Melanocyte of skin (primary cell): ENCODE results near the genes USP40 and UGT1A8.

DNA sequence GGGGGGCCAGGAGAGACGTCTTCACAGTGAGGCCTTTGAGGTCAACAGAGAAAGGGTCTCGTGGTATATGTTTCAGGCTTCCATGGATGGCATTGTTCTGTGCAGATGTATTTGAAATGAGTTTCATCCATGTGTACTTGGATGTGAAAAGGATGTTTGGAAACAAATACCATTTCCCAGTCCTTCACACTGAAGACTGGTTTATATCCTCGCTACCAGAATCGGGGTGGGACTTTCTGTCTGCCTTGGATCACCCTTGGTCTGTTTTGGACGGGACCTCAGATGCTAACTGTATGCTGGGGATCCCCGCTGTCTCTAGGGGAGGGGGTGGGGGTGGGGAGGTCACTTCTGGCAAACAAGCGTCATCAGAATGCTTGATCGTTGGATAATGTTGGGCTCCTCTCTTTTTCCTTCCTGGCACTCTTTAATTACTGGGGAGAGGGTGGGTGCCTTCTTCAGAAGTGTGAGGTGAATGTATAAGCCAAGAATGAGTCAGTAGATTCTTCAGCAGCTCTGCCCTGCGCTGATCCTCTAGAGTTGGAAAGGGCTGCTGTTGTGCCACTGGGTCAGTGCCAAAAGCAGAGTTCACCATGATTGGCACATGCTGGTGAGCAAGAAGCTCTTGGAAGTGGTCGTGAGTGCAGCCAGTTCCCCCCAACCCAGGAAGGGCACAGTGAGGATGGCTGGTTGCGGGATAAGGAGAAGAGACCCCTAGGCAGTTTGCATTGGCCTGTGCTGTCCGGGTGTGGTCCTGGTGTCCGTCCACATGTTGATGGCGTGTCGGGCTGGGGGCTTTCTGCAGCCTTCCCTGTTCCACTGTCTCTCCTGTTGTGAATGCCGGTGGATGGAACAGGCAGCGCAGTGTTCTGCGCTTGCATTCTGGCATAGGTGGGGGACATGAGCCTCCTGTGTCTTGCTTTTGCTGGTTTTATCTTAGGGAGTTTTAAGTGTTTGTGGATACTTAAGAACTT, 32.2 kb downstream of the DGKD start:
- CAGE, long polyA plus RNA, 2 experiments: no peak in any of the 2 experiments

- CAGE, long polyA plus RNA, 2 experiments: no peak in any of the 2 experiments
Observed at GRCh38 chr2:233408514-233409146, 54.3 kb downstream of the DGKD start.

DNA sequence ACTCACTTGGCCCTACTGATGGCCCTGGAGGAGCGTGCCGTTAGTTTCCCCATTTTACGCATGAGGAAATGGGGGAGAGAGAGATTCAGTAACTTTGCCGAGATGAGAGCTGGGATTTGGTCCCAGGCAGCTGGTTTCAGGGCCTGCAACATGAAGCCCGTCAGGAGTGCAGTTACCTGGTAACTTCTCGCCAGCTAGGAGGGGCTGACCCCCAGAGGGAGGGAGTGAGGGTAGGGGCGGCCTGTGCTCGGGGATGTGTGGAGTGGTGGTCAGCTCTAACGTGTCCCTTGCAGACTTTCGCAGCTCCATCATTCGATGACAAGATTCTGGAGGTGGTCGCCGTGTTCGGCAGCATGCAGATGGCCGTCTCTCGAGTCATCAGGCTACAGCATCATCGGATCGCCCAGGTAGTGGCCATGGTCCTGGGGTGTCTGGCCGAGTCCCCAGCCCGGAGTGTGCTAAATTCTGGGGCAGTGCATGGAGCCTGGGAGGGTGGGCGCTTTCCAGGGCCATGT, 103.8 kb downstream of the DGKD start:
- CAGE, long polyA plus RNA, 2 experiments: no peak in any of the 2 experiments

GRCh38 chr2:233565938-233567114, at the start of gene USP40:
USP40 (minus strand) TSS chr2:233566782.
- CAGE, long polyA plus RNA, 2 experiments: no peak in any of the 2 experiments

- CAGE, long polyA plus RNA, 2 experiments: no peak in any of the 2 experiments
Observed at GRCh38 chr2:233582916-233583986, 16.7 kb upstream of the USP40 start.

GRCh38 chr2:233617328-233618031, at the start of gene UGT1A8:
UGT1A8 (plus strand) TSS chr2:233617633.
- CAGE, long polyA plus RNA, 2 experiments: no peak in any of the 2 experiments

DNA sequence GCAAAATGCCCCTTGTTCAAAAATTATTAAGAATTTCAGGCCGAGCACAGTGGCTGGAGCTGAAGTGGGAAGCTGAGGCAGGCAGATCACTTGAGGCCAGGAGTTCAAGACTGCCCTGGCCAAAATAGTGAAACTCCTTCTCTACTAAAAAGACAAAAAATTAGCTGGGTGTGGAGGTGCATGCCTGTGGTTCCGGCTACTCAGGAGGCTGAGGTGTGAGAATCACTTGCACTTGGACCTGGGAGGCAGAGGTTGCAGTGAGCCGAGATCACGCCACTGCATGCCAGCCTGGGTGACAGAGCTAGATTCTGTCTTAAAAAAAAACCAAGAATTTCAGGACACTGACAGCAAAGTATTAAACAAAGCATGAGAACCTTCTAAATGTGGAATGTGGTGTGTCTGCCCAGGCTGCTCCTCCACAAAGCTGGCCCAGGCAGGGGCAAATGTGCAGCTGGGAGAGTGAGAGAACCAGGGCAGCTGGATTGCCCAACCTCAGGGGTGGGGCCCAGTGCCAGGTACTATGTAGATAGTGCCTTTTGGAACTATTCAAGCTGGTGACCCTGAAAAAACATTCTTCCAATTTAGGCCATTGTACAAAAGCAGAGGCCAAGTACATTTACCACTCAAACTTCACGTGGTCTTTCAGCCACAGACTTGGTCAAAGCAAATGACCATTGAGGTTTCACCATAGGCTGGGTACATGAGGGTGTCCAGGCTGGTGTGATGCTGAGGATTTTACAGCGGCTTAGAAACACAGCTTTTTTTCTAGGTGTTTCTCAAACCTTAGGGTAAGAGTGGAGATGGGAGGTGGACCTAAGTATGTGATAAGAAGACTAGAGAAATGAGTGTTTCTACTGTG, 6.7 kb upstream of the UGT1A5 start:
- CAGE, long polyA plus RNA, 2 experiments: no peak in any of the 2 experiments

- CAGE, long polyA plus RNA, 2 experiments: no peak in any of the 2 experiments
Observed at GRCh38 chr2:233767650-233768508, 7.8 kb downstream of the UGT1A1 start.

GRCh38 chr2:233979690-233980391, 62.7 kb downstream of the TRPM8 start:
- CAGE, long polyA plus RNA, 2 experiments: no peak in any of the 2 experiments

GRCh38 chr2:234203102-234203444, 152.6 kb downstream of the SPP2 start:
- CAGE, long polyA plus RNA, 2 experiments: no peak in any of the 2 experiments

GRCh38 chr2:234269746-234270276, 219.3 kb downstream of the SPP2 start:
- CAGE, long polyA plus RNA, 2 experiments: no peak in any of the 2 experiments

GRCh38 chr2:234308499-234309280, 188.2 kb downstream of the ARL4C start:
- CAGE, long polyA plus RNA, 2 experiments: no peak in any of the 2 experiments

DNA sequence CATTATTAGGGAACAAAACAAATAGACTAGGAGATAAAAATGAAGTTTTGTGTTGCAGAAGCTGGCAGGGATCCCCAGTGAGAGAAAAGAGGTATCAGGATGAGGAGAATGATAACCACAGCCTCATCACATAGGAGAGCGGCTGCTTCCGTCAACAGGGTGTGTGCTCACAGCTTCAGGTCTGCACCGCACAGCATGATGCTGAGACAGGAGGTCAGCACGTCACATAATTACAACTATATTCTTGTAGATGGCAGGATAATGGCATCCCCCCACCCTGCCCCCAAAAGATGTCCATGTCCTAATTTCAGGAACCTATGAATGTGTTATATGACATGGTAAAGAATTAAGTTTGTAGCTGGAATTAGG, 74.0 kb downstream of the ARL4C start:
- CAGE, long polyA plus RNA, 2 experiments: no peak in any of the 2 experiments

- CAGE, long polyA plus RNA, 2 experiments: no peak in any of the 2 experiments
Observed at GRCh38 chr2:234462009-234462288, 34.9 kb downstream of the ARL4C start.

- CAGE, long polyA plus RNA, 2 experiments: no peak in any of the 2 experiments
Observed at GRCh38 chr2:234864378-234864886, 87.4 kb upstream of the SH3BP4 start.

GRCh38 chr2:234952394-234953272, 816 bp downstream of the SH3BP4 start:
- CAGE, long polyA plus RNA, 2 experiments: no peak in any of the 2 experiments

GRCh38 chr2:234954429-234955103, 2.7 kb downstream of the SH3BP4 start:
- CAGE, long polyA plus RNA, 2 experiments: no peak in any of the 2 experiments

GRCh38 chr2:234955785-234956340, 4.0 kb downstream of the SH3BP4 start:
- CAGE, long polyA plus RNA, 2 experiments: no peak in any of the 2 experiments

- CAGE, long polyA plus RNA, 2 experiments: no peak in any of the 2 experiments
Observed at GRCh38 chr2:234960804-234961071, 8.9 kb downstream of the SH3BP4 start.

GRCh38 chr2:234981075-234982270, 29.7 kb downstream of the SH3BP4 start:
- CAGE, long polyA plus RNA, 2 experiments: no peak in any of the 2 experiments